NALM6 (cell line): ENCODE results near the gene USP22.

- PRO-cap, result no peak
These were observed 44.6 kb downstream of the USP22 start for GRCh38 chr17:20998201-20998552.

GRCh38 chr17:21001315-21002493 lies 41.1 kb downstream of the USP22 start:
- PRO-cap, result no peak

DNA sequence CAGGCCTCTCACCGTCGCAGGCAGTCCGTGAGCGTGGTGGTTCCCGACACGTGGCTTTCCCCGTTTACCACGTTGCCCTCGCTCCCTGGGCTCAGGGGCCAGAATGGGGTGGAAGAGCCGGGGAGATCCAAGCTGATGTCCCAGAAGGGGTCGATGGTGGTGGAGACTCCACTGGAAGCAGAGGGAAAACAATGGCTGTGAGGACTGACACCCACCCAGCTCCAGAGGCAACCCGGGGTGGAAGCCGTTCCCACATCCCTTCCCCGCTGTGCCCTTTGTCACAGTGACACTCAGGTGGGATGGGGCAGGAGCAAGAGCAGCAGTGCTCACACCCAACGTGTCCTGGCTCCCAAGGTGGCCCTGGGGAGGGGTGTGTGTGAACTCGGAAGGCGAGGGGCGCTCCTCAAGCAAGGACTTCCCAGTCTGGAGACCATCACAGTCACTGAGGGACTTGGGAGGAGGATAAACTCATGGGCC lies 31.6 kb downstream of the USP22 start:
- PRO-cap, result no peak

- PRO-cap, result bidirectional peak, plus-strand start at chr17:21042575, minus-strand start at chr17:21042255; bidirectional peak, plus-strand start at chr17:21043412, minus-strand start at chr17:21043008
These were observed at the start of gene USP22 for GRCh38 chr17:21042110-21043097. Gene USP22 (minus strand): TSS chr17:21043011.

- PRO-cap, result bidirectional peak, plus-strand start at chr17:21043412, minus-strand start at chr17:21043008; bidirectional peak, plus-strand start at chr17:21043763, minus-strand start at chr17:21043666
These were observed 470 bp upstream of the USP22 start for GRCh38 chr17:21043098-21043864.

GRCh38 chr17:21085116-21085340 lies 41.7 kb upstream of the DHRS7B start:
- PRO-cap, result no peak

DNA sequence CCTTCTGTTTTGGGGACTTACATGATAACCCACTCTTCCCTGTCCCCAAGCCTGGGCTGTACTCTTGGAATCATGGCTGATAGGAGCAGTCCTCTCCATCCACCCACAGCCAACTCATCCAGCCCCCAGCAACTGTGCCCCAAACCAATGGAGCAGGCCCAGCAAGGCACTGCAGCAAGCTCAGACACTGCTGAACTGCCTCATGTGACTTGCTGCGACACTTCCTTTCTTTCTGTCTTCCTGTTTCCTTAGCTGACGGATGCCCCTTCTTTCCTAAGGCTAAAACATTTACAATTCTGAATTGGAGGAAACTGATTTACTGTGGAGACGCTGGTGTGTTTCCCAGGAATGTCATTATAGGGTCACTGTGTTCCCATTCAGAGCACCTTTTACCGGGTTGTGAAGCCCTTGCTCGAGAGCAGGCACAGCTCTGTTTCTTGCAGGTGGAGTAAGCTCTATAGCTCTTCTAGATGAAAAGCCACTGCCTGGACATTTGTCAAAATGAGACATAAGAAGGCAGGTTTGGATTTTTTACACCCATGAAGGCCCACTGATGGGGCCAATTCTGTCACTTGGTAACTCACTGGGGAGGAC lies 27.5 kb downstream of the TMEM11 start:
- PRO-cap, result no peak

GRCh38 chr17:21209693-21210170 lies 4.2 kb downstream of the TMEM11 start:
- PRO-cap, result no peak

DNA sequence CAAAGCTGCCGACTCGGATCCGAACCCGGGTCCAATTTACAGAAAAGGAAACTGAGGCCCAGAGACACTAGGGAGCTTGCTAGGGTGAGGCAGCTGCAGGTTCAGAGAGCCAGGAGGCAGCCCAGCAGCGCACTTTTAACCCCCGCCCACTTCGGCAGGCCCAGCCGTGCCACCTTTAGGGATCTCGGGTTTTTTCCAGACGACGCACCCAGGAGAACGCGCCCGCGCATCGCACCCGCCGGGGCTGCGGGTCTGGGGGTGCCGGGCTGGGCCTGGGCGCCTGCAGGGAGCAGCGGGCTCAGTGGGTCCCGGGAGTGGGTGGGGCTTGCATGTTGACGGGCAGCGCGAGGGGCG lies 421 bp upstream of the MAP2K3 start:
- PRO-cap, result unidirectional peak, minus-strand start at position 89 of the sequence; bidirectional peak, plus-strand start outside the sequence, minus-strand start at position 258 of the sequence

GRCh38 chr17:21294605-21295168 lies 10.2 kb downstream of the MAP2K3 start:
- PRO-cap, result no peak

DNA sequence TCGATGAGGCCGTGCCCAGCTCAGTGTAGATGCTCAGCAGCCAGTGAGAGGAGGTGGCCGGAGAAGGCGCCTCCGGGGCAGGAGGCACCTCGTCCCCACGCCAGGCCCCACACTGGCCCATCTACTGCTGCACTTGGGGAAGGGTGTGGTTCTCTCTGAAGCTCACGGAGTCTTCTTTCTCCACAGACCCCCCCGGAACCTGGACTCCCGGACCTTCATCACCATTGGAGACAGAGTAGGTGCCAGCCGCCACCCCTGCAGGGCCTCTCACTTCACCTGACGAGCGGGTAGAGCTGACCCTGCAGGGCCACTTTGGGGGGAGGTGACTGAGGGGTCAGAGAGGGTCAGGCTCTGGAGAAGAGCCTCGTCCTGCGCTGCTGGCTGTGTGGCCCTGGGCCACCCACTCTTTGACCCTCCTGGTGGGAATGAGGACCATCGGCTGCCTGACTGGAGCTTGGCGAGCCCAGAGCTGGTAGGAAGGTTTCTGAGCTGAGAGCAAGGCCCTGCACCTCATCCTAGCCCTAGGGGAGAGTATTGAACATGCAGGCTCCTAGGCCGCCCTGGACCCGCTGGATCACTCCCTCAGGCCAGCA lies 14.3 kb downstream of the MAP2K3 start:
- PRO-cap, result no peak

GRCh38 chr17:21512976-21513331 lies 136.8 kb downstream of the KCNJ12 start:
- PRO-cap, result no peak

DNA sequence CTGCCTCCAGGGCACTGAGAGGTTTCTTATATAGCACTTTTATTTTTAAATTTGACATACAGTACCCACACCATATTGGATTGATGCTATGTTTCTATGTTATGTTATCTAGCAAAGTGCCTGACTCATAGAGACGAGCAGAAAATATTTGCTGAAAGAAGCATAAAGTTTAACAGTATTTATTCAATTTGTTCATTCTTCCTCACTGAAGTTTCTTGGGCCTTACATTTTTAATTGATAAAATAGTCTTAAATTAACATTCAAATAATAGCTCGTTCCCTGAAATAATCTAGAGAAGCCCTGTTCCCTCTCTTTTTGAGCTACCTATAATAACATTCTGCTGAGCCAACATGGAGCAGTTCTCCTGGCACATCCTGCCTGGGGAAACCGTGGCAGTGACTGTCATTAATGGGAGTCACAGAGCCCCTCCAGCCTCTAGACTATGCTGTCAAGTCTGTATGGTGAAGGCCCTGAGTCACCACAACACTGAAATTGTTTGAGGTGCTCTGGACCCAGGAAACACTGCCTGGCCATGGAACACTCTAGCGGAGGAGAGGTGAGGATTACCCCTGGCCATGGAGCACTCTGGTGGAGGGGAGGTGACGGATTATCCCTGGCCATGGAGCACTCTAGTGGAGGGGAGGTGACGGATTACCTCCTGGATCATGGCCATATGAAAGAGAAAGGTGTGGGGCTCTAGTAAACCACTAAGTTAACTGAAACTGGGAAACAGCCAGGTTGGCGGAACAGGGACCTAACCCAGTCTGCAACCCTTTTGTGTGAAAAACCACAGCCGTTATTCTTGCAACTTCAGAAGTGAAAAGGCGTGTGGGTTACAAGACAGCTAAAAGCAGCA lies 156.5 kb downstream of the KCNJ12 start:
- PRO-cap, result no peak

DNA sequence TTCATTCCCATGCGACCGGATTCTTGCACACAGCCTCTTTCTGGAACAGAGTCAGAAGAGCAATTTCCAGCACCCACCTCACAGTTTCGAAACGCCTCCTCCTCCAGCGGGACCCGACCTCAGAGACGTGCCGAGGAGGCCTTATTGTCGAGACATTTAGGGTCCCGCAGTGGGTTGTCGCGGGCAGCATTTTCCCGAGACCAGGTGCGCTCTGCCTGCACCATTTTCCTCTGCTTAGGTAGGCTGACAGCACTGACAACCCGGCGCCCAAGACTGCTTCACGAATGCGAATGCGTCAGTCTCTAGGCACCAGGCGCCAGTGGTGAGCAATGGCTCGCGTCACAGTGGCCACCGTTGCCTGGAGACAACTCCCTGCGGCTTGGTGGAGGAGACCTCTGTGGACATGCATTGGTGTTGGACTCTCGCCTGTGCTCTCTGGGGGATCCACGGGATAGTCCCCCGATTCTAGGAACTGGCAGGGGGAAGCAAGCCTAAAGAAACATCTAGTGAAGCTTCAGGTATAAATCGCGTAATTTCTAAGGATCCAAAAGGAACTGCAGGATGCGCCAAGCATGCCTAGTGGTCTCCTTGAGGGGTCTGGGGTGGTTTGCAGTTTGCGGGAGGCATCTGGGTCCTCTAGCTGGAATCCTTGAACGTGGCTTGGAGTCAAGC lies 1000.2 kb downstream of the KCNJ18 start:
- PRO-cap, result no peak

DNA sequence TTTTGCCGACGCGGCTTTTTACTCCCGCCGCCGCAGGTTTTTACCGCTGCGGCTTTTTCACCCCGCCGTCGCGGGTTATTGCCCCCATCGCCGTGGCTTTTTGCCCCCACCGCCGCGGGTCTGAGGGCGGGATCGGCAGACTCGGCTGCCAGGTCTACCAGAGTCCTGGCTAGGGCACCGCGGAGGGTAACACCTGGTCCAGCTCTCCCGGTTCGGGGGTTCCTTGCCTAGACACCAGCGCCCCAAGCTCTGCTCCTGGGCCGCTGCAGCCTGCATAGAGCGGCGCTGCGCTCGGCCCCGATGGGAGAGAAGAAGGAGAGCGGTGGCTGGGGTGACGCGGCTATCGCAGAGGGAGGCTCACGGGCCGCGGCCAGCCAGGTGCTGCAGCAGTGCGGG lies 562.5 kb upstream of the WSB1 start:
- PRO-cap, result no peak

DNA sequence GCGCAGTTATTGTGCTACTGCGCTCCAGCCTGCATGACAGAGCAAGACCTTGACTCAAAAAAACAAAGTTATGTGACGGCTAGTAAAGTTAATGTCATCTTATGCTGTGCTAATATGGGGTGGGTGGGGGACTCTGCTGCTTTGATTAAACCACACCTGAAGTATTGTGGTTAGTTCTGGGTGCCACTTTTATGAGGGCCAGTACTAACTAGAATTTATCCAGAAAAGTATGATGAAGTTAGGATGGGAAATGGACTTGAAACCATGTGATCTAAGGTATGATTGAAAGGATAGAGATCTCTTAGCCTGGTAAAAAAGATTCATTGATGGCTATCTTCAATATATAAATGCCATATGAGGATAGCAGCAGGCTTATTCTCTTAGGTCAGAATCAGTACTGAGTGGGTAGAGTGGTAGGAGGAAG lies 5.6 kb downstream of the WSB1 start:
- PRO-cap, result no peak

- PRO-cap, result no peak
These were observed 19.3 kb downstream of the WSB1 start for GRCh38 chr17:27313031-27313764.

- PRO-cap, result no peak
These were observed 51.3 kb downstream of the WSB1 start for GRCh38 chr17:27344929-27345978.

GRCh38 chr17:27352524-27353492 lies 58.9 kb downstream of the WSB1 start:
- PRO-cap, result no peak

DNA sequence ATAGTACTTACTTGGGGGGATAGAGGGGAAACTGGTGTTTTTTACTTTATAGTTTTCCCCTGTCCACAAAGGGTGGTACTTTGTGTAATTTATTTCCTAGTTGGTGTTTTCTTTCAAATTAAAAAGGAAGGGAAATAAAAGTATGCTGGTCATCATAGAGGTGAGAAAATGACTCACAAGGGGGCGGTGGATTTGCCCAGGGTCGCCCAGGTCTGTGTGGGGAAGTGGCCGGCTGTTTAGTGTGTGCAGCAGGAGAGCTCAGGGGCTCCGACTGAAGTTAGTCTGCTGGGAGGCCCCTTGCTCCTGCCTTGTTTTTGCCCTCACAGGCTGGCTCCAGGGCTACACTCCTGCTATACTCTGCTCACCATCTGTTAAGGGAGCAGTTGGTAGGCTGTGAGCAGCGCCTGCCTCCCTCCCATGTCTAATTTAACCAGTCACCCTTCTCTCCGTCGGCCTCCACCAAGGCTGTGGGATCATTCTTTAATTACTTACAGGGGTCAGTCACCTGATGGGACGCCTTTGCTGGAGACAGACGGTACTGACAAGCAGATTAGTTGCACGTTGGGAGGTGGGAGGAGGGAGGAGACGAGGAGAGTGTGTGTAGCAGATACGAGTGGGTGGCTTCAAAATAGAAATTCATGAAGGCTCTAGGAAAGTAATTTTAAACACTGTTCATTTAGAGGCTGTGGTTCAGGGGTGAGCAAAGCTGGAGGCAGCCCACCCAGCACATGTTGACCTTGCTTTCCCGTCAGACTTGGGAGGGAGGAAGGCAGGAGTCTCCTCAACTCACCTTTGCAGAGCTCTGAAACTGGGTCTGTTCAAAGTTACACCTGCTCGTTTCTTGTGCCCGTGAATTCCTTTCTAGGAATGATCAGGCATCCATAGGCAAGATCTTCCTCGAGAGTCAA lies 35.6 kb downstream of the KSR1 start:
- PRO-cap, result no peak